ENCODE data around the gene NUP54.

DNA sequence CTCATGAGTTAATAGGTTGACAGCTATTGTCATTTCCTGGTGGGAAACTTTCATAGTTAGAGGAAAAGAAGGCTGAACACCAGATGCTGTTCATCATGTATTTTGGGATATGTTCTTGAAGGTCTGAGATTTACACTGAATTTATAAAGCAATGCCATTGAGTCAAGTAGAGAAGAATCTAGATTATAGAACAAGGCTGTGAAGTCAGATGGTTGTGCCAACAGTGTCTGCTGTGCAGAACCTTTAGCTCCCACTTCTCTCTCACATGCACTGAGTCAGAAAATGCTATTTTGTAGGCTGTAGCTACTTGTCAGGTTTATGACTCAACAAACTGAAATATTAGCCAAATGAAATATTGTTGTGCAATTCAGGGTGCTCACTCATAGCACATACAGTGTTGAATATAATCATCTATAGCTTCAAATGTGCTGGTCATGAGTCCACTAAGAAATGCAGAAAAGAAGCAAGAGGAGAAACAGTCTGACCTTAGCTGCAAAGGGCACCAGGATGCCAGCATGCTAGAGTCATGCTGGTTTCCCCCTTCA lies 10.0 kb upstream of the CXCL2 start:
- PRO-cap: no peak

- PRO-cap: no peak
Measured at GRCh38 chr4:74539592-74539791, 94.6 kb downstream of the AREG start.

DNA sequence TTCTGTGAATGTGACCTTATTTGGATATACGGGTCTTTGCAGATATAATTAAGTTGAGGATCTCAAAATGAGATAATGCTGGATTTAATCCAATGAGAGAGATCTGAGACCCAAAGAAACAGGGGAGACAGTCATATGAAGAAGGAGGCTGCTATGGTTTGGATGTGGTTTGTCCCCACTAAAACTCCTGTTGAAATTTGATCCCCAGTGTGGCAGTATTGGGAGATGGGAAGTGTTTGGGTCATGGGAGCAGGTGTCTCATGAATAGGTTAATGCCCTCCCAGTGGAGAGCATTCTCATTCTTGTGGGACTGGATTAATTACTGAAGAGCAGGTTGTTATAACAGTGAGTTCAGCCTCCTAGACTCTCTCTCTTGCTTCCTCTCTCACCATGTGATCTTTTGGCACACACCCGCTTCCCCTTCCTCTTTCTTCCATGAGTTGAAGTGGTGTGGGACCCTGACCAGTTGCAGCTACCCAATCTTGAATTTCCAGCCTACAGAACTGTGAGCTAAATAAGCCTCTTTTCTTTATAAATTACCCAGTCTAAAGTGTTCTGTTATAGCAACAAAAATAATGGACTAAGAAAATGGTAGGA lies 70.3 kb downstream of the PPEF2 start:
- PRO-cap: no peak

DNA sequence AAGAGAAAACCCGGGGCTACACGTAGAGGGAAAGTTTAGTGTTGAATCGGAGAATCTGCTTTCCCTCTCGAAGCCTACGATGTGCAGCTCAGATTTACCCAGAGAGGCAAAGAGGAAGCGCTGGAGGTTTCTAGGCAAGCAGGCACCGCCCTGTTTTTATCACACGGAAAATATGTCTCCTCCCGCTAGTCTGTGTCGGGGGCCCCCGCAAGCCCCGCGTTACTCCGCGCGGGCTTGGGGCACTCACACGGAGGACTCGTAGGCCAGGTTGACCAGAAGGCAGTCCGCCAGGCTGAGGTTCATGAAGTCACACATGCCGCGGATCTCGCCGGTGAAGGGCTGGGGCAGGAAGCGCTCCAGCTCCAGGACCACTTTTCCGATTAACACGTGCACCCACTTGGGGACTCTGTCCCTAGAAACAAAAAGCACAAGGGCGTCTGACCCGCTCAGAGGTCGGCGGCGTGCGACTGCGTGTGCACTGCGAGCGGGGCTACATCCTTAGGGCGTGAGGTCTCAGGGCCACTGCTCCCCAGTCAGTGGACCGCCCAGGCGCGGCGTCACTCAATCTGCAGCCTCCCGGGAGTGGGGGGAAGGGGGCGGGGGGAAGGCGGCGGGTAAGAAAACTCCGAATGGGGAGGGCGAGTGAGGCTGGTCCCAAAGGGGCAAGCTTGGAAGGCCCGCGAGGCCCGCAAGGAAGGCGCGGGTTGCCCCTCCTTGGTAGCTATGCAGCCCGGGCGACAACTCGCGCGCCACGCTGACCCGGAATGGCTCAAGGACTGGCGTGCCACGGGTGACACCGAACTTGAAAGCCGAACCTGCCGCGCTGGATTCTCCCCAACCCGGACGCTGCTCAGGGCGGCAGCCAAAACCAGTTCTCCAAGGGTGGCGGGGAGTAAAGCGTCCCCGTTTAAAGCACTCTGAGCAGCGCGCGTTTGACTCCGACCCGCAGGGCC lies 783 bp downstream of the NAAA start:
- PRO-cap: unidirectional peak, plus-strand start at position 188 of the sequence

GRCh38 chr4:75989878-75990484 lies 764 bp downstream of the SDAD1 start:
- PRO-cap: no peak

DNA sequence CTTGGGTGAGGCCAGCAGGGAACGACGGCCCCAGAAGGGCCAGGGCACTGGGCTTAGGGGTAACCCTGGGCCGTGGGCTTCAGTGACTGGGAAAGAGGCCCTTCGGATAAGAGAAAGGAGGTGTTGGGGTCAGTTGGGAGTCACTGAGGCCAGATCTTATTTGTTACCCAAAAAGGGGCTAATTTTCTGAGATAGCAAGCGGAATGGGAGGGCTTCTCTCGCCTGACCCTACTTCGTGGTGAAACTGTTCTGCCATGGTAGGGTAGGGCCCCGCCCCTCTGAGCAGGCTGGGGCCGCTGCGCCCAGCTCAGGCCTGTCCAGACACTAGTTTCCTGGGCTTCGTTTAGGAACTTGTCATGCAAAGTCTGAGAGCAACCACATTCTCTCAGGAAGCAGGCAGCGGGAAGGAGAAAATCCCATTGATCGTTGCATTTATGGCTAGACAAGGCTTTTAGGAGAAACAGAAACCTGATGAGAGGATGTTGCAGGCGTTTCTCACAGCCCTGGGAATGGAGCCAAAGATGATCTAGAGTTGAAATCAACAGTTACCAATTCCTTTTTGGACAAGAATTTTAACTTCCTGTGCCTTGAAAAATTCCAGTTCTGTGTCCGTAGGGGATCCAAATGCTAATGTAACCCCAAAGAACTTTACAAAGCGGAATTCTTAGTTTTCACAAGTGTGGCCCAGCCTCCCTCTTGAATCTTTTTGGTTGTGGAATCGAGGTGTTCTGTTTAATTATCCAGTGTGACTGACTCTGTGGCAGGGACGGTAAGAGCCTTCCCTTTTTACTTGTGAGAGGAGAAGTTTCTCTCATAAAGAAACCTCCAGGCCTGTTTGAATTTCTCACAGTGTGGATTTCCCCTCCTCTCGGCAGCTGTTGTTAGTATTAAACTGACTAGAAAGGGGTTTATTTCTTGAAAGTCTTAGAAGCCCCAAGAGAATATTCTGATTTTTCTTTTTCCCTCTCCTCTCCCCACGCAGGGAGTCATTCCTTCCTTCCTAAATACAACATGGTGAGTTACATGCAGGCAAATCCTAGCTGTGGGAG lies 4.5 kb upstream of the CXCL9 start:
- PRO-cap: unidirectional peak, plus-strand start at position 600 of the sequence

- PRO-cap: bidirectional peak, plus-strand start at chr4:76148581, minus-strand start at chr4:76148365
Measured at GRCh38 chr4:76148298-76148959, at the start of gene NUP54. TSS of gene NUP54 (minus strand) at chr4:76148397.

DNA sequence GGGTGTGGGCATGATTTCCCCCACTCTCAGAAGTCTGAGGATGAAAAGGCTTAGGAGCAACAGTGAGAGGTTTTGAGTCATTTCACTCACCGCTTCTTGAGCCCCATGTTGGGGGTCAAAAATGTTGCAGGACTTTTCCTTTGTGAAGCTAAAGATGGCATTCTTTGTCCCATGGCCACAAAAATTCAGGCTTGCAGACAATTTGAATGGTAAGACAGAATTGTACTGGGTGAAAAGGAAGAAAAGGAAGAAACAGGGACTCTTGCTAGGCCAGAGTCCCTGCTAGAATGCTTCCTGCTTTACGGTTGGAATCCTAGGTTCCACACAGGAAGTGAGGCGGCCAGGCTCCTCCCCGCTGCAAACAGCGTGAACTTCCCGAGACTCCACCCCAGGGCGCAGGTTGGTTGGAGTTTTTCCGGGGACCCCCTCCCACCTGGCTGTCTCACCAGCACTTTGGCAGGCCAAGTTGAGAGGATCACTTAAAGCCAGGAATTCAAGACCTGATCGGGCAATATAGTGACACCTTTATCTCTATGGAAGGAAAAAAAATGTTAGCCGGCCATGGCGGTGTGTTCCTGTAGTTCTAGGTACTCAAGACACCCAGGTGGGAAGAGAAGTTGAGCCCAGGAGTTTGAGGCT lies 17.2 kb upstream of the FAM47E start:
- PRO-cap: no peak

DNA sequence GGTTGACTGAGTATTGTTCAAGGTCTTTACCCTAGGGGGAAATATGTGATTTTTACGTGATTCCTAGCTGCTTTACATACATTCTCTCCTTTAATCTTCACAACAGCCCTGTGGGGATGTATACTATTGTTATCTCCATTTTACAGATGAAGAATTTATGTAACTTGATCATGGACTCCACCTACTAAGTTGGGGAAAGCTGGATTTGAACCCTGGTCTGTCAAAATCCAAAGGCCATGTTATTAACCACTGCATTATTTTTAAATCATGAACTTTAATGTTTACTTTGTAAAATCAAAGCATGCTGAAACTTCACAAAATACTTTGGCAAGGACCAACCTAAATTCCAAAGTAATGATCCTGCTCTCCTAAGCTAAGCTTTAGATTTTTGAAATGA lies 26.1 kb downstream of the FAM47E start:
- PRO-cap: no peak

DNA sequence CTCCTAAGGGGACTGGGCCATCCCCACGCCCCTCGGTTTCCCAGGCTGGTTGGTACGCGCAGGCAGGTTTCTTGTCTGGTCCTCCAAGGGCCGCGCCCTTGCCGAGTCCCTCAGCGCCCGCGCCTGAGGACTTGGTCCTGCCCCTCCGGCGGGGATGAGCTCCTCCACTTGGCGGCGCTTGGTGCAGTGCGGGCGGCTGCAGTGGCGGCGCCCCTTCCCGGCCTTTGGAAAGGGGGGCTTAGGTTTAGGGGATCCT lies 505 bp downstream of the STBD1 start:
- PRO-cap: no peak

GRCh38 chr4:76629247-76629798 lies 194.3 kb downstream of the SHROOM3 start:
- PRO-cap: no peak

- PRO-cap: no peak
Measured at GRCh38 chr4:76690251-76690738, 207.6 kb downstream of the SOWAHB start.

DNA sequence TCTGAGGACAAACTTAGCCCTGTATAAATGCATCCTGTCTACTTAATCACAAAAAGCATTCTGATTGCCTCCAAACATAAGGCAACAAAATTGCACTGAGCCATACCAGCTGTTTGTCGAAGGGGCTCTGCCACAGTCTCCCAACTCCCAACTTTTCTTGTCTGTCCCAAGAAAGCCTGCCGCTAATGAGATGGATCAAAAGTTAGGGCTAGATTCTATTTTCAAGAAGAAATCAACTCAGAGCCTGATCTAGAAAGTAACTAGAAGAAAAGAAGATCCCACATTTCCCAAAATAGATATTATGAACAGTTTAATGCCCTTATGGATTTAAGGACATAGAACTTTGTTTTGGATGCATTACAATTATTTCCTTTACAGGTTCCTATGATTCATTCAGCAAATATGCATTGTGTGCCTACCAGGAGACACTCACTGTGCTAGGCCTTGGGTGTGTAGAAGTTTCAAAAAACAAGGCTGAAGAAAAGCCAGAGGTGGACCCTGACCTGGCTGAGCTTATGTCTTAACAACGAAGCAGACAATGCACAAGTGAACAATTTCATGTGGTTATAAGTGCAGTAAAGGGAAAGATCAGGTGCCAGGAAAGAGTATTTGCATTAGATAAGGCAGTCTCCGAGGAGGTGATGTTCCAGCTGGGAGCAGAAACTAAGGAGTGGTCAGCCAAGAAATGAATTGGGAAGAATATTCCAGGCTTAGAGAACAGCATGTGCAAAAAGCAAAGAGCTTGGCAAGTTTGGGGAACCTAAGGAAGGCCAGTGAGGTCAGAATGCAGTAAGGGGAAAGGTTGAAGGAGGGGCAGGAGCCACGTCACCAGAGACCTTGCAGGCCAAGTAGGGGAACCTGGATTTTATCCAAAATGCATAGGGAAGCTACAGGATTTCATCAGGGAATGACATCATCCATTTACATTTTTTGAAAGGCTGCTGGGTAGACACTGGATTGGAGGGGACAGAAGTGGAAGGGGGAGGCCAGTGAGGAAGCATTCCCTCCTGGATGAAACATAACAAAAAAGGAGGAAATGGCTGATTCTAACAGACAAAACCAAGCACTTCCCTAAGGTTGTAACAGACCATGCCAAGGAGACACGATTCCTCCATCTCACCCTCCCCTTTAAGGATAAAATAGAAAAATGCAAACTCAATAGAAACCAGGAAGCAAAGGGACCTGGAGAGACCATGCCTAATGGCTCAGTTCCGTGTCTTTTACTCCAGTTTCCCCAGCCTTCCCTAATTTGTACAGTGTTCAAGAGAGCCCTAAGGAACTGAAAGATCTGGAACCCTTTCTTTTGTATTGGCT lies 193.7 kb downstream of the SOWAHB start:
- PRO-cap: no peak

- PRO-cap: unidirectional peak, minus-strand start at chr4:76811630
Measured at GRCh38 chr4:76811566-76811862, 86.4 kb downstream of the SOWAHB start.

GRCh38 chr4:76961386-76961838 lies 11.9 kb downstream of the SEPTIN11 start:
- PRO-cap: no peak

DNA sequence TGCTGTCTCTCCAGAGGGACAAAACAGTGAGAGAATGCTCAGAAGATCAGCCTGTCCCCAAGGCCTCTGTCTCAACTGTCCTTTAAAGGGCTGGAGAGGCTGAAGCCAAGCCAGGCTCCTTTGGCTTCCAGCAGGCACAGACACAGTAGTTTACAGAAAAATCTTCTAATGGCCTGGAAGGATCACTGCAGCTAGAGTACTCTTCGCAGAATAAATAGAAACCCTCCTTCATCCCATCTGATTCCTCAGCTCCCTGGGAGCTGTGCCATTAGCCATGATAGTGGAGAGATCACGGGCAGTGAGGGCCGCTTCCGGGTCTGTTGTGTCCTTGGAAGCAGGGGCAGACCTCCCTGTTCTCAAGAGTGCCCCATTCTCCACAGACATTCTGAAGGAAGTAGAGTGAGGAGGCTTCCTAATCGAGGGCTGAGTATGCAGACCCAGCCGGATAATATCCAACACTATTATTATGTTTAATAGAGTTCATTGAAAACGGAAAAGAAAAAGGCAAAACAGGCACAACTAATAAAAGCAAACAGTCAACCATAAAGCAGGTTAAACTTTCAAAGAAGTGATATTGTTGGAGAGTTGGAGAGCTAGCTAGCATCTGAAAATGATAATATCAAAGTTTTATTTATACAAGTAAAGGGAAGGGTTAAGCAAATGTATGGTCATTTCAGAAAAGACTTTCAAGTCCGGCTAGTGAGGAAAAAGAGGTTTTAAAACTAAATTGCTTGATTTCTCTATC lies 62.9 kb downstream of the CCNI start:
- PRO-cap: no peak

- PRO-cap: no peak
Measured at GRCh38 chr4:77037314-77037943, 38.4 kb downstream of the CCNI start.

DNA sequence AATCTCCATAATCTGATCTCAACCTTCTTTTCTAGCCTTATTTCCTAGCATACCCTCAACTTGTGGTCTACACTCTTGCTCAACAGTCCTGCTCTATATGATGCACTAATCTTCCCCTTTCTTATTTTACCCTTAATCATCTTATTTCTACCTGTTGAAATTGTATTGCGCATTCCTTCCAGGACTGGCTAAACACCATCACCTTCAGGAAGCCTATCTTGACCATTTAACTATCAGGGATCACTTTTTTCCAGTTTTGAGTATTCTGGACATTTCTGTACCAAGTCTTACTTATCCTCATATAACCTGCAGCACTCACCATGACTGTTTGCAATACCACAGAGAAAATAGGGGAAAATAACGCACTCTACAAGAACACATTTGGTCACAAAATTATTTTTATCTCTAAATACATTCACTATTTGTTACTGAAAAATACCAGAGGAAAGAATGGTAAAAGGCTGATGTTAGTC lies 25.7 kb downstream of the CCNI start:
- PRO-cap: no peak

DNA sequence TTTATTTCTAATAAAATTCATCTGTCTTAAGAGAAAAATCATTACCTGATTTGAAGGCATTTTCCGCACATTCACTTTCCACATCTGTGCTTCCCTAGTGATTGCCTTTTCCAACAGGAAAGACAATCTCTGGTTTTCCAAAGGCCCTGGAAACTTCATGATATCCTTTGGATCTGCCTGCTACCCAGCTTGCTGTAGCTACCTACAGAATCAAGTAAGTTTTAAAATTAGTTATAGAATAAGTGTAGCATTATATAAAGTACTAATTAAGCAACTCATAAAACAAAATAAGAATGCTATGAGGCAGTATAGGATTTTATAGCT lies 9.6 kb downstream of the CCNI start:
- PRO-cap: no peak

DNA sequence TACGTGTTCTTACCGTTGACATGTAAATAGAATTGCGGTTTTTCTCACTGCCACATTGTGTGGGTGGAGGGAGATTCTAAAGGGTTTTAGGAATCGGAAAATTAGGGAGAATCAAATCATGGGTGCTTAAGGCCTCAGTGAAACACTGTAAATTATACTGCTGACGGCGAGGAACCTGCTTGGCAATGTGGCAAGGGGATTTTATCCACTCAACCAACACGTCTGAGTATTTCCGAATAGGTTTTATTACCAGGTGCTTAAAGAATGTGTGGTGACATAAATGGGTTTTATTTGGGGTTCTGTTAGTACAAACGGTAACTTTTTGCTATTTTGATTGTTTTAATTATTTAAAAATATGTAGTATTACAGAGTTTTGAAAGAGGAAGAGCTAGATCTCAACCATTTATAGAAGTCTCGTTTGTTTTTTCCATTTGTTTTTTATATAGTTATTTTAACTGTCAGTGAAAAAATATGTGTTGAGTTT lies 808 bp upstream of the CCNI start:
- PRO-cap: no peak

Data from cardiac septum (tissue), 1 donor.